HL-60 (cell line): ENCODE measurements around the gene TTYH2.

DNA sequence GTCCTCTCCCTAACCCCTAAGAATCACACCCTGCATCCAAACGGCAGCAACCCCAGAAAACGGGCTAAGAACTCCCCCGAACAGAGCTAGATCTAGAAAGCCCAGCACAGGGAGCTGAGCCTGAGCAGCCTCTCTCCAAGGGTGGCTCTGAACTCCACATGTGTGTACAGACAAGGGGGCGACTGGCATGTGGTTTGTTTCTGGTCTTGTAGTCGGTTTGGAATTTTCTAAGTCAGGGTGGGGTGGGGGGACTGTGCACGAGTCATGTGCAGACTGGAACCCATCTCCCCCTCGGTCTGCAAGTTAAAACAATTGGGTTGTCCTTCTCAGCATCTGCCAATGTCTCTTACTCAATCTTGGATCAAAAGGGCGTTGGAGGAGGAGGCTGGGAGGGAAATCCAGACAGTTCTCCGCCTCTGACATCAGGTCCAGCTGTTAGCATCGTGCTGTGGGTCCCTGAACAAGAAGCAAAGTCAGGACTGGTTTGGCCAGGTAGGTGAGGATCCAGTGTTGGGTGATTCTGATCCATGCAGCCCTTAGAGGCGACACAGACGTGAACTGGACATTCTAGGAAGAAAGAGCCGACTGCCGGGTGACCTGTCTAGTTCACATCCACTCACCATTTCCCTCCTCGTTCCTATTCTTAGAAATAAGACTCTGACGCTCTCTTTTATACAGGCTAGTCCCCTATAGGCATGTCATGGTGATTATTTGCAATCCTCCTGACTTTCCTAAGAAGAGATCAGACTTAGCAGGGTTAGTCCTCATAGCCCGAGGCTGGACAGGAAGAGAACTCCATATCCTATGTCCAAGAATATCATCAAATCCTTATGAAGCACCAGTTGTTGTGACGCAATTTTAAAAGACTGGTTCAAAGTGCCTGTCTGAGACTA, 381.9 kb downstream of the SOX9 start:
- RRBS: no CpG with 5 or more reads among the region's 18 CpGs

DNA sequence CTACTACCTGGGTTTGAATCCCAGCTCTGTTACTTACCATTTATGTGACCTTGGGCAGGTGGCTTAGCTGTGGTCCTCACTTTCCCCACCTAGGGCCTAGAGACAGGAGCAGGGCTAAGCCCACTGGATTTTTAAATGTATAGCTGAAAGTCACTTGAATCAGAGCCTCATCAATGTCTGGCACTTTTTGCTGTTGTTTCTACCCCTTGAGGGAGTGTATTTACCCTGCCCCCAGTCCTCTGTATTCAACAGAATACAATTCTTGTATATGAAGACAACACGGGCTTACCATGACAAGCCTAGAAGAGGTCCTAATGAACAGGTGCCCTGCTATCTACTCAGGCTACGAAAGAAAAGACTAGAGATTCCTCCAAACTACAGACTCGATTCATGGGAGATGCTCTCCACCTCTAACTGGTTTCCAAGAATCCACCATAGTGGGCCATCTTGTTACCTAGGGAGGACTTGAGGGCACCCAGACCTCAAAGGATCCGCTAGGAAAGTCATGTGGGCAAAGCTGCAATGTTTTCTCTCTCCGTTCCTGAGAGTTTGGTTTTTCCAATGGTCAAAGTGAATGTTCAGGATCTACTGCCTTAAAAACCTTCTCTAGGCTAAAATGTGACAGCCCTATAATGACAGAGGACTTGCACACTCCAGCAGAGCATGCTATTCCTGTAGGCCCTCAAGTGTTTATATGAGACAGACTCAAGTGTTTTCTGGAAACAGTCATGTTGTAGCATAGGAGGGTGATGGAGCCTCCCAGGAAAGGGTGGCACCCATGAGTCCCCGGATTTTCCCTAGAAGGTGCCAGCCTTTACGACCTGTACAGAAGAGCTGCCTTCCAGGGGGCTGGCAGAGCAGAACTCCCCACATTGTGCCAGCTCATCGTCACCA, 437.4 kb downstream of the SOX9 start:
- RRBS: no CpG with 5 or more reads among the region's 8 CpGs

- RRBS: no CpG with 5 or more reads among the region's 10 CpGs
Observed at GRCh38 chr17:72588191-72588744, 467.4 kb downstream of the SOX9 start.

DNA sequence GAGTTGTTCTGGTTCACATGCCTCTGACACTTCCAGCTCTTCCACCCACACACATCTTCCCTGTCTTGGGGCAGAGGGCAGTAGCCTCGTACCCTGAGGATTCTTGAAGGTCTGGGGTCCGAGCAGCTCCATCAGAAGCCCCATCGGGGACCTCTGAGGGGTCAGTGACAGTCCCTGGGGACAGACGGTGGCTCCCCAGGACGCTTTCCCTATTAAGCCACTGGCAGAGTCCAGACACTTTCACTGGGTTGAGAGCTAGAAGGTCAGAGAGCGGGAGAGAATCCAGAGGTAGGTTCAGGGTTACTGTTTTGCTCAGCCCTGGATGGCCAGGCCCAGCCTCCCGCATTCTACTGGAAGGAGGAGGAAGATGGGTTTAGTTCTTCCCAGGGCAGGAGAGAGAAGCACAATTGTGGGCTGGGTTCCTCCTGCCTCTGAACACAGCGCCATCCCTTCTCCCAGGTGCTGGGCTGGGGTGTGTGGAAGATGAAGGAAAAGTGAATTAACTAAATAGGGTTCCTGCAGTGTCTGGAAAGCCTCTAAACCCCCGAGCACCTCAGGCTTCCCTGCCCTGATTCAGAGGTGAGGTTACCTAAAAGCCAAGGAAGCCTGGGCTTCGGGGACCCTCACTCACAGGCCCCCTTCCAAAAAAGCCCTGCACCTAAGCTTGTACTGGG, 452.8 kb downstream of the SLC39A11 start:
- RRBS: no CpG with 5 or more reads among the region's 10 CpGs

DNA sequence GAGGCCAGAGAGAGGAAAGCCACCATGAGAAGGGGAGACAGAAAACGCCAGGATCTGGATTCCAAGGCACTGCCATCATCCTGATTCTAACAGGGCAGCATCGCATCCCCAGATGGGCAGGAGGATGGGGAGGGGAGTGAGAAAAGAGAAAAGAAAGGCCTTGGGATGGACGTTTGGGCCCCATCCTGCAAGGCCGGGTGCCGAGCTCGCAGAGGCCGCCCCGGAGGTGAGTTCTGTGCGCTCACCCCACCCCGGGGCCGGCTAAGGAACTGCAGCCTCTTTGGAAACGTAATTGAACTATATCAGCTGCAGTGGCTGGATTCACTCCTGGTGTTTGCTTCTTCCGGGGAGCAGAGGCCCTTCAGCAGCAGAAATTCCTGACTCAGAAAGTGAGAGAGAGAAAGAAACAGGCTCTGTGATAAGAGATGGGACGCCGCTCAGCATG, 8.6 kb upstream of the SSTR2 start:
- RRBS: 9% methylated on average over 3 of the region's 15 CpGs

DNA sequence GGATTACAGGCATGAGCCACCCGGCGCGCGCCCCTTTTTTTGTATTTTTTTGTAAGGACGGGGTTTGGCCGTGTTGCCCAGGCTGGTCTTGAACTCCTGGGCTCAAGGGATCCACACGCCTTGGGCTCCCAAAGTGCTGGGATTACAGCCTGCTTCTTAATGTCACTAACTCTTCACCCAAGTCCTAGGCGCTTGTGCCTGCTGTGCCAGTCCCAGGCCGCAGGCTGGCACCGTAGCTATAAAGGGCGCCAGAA, 1.7 kb upstream of the COG1 start:
- RRBS: no CpG with 5 or more reads among the region's 11 CpGs

- RRBS: no CpG with 5 or more reads among the region's 16 CpGs
Observed at GRCh38 chr17:73286641-73287432, 25.0 kb downstream of the CDC42EP4 start.

GRCh38 chr17:73341630-73342557, 30.1 kb upstream of the CDC42EP4 start:
- RRBS: no CpG with 5 or more reads among the region's 24 CpGs

DNA sequence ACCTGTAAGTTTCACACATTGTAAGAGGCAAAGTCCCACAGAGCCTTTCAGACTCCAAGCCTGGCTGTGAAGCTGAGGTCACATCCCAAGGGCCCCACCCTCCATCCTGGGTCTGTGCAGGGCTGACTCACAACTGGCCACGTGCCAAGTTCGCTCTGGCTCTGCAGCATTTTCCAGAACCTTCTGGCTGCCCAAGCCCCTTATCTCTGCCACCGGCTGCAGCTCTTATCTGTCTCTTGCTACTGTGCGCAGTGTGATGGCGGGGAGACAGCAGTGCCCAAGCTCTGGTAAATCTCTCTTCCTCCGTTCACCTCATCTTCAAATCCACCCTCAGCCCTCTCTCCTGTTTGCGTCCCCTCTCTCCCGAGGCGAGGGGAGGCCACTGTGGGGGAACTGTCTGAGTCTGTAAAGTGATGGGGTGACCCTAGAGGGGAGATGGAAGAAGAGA, 162.6 kb upstream of the CDC42EP4 start:
- RRBS: no CpG with 5 or more reads among the region's 9 CpGs

DNA sequence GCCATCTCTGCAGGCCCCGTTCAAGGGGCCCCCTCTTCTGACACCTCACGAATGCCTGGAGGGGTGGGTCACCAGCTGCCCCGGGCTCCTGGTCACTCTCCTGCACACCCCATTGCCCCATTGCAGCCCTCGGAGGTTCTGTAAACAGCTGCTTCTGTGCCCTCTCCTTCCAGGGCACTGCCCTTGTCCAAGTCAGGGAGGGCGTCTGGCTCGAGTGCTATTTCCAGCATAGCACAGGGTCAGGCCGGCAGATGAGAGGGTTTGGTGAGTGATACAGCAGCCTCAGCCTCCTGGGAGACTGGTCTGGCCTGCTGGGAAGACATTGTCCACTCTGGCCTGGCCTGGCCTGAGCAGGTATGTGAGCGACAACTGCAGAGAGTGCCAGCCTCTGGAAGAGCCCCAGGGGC, 105.6 kb upstream of the SDK2 start:
- RRBS: no CpG with 5 or more reads among the region's 8 CpGs

DNA sequence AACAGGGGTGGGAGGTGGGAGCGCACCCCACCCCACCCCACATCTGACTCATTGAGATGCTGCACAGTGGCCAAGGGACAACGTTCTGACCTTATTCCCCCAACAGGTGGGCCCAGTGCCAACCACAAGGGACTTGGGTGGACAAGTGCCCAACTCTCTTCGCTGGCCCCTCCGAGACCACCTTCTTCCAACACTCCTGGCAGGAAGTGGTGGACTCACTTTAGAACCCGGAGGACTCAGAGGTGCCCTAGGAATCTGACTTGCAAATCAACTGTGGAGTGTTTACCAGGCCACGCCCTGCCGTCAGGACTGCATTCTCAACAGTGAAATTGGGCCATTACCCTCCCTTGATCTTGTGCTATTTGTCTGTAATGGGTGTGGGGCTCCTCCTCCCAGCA, 212.3 kb upstream of the RPL38 start:
- RRBS: no CpG with 5 or more reads among the region's 7 CpGs

GRCh38 chr17:74178125-74178537, 25.3 kb upstream of the RPL38 start:
- RRBS: no CpG with 5 or more reads among the region's 4 CpGs

DNA sequence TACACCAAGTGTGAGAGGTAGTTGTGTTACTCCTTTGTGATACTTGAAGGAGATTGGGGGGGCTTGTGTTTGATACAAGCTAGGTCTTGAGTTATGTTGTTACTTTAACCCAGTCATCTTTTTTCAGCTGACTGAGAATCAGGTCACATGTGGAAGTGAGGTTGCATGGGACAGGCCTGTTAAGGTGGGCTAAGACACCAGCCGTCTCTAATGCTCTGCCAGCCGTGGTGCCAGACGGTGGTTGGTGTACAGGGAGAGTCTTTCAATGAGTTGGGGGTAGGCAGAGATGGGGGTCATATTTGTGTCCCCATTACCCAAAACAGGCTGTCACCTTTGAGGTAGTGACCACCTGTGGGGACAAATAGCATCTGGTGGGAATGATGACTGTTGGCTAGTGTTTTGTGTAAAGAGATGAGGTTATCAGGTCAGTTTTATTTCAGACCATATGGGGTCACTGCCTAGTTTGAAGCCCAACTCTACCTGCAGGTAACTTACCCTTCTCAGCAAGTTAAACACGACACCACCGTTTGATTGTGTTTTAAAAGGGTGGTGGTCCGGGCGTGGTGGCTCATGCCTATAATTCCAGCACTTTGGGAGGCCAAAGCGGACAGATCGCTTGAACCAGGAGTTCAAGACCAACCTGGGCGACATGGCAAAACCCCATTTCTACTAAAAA, 1.8 kb downstream of the RPL38 start:
- RRBS: no CpG with 5 or more reads among the region's 10 CpGs

DNA sequence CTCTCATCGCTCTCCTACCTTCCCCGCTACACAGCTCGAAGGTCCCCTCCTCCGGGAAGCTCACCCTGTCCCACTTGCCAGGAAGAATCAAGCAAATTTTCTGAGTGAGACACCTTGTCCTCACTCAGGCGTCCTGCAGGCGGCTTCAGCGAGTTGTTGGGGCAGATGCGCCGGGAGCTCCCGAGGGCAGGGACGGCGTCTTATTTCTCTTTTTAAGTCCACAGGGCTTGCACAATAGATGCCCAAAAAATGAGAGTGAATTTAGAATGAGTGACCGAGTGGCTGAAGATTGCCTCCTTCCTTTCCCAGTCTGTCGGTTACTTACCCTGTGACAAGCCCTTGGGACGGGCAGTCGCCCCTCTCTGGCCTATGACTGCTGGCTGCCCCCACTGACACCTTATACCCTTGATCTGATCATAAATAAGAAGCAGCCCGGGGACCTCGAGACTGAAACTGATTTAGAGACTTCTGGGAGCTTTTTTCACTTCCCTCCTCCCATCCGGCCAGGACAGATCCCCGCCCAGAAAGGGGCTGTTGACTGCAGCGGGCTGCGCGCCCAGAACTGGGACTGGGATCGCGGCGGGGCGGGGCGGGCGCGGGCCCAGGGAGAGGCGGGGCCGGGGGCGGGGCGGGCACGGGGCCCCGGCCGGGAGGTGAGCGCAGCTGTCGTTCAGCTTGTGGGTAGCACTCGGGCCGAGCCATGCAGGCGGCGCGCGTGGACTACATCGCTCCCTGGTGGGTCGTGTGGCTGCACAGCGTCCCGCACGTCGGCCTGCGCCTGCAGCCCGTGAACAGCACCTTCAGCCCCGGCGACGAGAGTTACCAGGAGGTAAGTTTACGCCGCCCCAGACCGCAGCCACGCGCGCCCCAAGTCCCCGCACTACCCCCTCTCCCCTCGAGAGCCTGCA, at the start of gene TTYH2:
Gene TTYH2, plus strand, starts transcription at position 684 of the 908 bp plus-strand sequence.
- RRBS: 5% methylated on average over 17 of the region's 64 CpGs

DNA sequence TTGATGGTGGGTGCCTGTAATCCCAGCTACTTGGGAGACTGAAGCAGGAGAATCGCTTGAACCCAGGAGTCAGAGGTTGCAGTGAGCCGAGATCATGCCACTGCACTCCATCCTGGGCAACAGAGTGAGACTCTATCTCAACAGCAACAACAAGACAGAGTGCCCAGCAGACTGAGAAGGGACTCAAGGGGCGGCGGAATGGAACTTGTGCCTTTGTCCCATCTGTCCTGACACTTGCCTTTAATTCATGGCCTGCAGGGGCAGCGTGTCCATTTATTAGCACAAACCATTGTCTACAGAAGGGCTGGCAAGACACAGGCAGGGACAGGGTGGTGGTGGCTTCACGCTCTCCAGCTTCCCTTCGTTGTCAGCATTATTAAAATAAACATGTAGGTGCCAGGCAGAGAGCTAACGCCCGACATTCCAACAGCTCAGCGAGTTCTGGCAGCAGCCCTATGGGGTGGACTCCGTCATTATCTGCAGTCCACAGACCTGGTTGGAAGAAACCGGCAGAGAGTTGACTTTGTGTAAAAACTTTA, 16.2 kb downstream of the DNAI2 start:
- RRBS: no CpG with 5 or more reads among the region's 12 CpGs

GRCh38 chr17:74380466-74381344, 13.4 kb downstream of the GPR142 start:
- RRBS: no CpG with 5 or more reads among the region's 13 CpGs

- RRBS: 54% methylated on average over 2 of the region's 7 CpGs
Observed at GRCh38 chr17:74408635-74409251, 23.1 kb upstream of the GPRC5C start.

DNA sequence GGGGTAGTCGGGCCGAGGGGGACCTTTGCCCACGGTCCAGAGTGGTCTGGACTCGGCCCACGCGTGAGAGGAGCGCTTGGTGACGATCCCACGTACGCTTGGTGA, 475 bp upstream of the GPRC5C start:
- RRBS: no CpG with 5 or more reads among the region's 10 CpGs

- RRBS: no CpG with 5 or more reads among the region's 6 CpGs
Observed at GRCh38 chr17:74478558-74479093, 12.2 kb downstream of the CD300A start.

DNA sequence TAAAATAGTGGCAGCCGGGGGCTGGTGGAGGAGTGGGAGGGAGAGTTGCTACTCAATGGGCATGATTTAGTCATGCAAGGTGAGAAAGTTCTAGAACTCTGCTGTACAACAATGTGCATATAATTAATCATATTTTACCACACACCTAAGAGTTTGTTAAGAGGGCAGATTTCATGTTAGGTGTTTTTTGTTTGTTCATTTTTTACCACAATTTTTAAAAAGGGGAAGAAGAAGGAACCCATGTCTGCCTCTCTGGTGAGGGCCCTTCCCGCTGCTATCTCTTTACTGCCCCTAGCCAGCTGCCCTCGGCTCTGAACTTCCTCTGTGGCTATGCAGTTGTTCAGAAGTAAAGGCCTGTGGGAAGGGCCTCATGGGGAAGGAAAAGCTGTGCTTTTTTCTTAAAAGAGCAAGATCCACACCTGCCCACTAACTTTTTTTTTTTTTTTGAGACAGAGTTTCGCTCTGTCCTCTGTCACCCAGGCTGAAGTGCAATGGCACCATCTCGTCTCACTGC, 11.2 kb downstream of the CD300LB start:
- RRBS: no CpG with 5 or more reads among the region's 5 CpGs